Melanocyte of skin (primary cell): ENCODE results near the gene MINDY4.

- CAGE, long polyA plus RNA, 2 experiments = no peak in any of the 2 experiments
Measured at GRCh38 chr7:30157629-30158269, 23.0 kb downstream of the MTURN start.

GRCh38 chr7:30168891-30169688 lies 34.3 kb downstream of the MTURN start:
- CAGE, long polyA plus RNA, 2 experiments = no peak in any of the 2 experiments

DNA sequence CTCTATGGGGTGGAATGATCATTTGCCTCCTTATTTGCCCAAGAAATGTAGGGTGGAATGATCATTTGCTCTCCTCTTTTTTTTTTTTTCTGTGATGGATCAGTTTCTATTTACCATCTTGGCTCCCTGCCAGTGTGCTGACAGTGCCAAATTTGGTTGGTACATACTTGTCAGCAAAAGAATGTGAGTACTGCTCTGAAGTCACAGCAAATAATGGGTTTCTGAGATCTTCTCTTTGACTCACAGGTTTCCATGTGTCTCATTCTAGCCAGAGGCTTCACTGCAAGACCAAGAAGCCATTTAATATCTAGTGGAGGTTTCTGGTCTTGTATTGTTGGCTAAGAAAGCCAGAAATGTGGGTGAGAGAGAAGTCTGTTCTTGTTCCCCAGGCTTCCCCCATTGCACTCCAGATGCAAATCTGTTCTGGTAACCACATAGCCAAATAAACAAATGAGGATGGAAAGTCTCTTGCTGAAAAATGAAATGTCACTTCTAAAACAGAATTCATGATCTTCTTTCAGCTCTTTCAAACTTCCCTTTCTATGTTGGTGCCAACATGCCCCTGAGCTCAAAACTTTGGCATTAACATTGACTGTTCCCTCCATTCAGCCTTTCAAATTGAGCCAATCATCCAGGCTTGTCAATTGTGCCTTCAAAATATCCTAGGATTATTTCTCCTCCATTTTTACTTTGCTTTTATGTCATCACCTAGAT lies 45.3 kb upstream of the ZNRF2 start:
- CAGE, long polyA plus RNA, 2 experiments = no peak in any of the 2 experiments

GRCh38 chr7:30253085-30253702 lies 31.2 kb upstream of the ZNRF2 start:
- CAGE, long polyA plus RNA, 2 experiments = no peak in any of the 2 experiments

GRCh38 chr7:30294745-30295014 lies 10.3 kb downstream of the ZNRF2 start:
- CAGE, long polyA plus RNA, 2 experiments = no peak in any of the 2 experiments

- CAGE, long polyA plus RNA, 2 experiments = no peak in any of the 2 experiments
Measured at GRCh38 chr7:30336044-30336684, 51.8 kb downstream of the ZNRF2 start.

DNA sequence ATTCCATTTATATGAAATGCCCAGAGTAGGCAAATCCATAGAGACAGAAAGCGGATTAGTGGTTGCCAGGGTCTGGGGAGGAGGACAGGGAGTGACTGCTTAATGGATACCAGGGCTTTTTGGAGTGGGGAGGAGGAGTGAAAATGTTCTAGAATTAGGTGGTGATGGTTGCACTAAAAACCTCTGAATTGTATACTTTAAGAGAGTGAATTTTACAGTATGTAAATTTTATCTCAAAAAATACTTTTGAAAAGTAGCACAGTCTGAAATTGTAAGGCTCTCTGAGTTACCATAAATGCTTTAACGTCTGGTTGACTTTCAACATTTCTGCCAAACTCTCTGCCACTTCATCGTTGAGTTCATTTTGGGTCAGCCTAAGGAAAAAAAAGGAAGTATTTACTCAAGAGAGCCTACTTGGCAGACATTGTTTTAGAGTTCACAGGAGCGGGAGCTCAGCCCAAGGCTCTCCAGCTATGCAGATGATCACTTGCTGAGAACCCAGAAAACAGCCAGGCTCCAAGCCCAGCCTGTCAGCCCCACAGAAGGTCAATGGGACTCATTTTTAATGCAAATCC lies 45.7 kb downstream of the NOD1 start:
- CAGE, long polyA plus RNA, 2 experiments = no peak in any of the 2 experiments

- CAGE, long polyA plus RNA, 2 experiments = no peak in any of the 2 experiments
Measured at GRCh38 chr7:30470283-30470567, 8.4 kb downstream of the NOD1 start.

- CAGE, long polyA plus RNA, 2 experiments = no peak in any of the 2 experiments
Measured at GRCh38 chr7:30470568-30471673, 7.7 kb downstream of the NOD1 start.

- CAGE, long polyA plus RNA, 2 experiments = no peak in any of the 2 experiments
Measured at GRCh38 chr7:30509144-30509548, 4.5 kb upstream of the GGCT start.

GRCh38 chr7:30526170-30526709 lies 21.6 kb upstream of the GGCT start:
- CAGE, long polyA plus RNA, 2 experiments = no peak in any of the 2 experiments

- CAGE, long polyA plus RNA, 2 experiments = no peak in any of the 2 experiments
Measured at GRCh38 chr7:30593633-30594490, 816 bp upstream of the GARS1 start.

DNA sequence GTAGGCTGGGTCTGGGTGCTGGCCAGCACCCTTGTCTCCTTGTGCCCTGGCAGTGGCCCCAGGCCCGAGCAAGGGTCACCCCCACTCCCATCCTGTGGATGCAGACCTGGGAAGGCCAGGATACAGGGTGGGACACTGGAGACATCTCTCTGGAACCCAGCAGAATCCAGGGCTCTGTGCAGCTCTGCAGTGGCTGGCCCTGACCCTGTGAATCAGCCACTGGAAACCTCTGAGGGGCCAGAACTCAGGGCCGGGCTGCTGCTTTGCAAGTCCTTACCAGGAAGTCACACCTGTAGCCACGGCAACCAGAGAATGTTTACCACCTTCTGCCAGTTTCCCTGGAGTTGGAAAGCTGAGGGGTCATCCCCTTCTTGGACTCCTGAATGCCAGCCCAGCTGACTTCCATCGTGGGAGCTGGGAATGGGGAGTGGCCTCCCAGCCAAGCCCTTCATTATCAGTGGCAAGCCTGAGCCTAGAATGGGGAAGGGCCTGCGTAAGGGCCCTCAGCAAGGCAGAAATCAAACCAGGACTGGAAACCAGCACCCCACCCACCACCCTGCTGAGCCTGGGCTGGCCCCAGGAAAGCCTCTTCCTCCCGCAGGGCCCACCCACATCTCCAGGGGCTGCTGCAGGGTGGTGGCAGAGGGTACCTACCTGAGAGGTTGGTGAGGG lies 6.4 kb upstream of the CRHR2 start:
- CAGE, long polyA plus RNA, 2 experiments = no peak in any of the 2 experiments

DNA sequence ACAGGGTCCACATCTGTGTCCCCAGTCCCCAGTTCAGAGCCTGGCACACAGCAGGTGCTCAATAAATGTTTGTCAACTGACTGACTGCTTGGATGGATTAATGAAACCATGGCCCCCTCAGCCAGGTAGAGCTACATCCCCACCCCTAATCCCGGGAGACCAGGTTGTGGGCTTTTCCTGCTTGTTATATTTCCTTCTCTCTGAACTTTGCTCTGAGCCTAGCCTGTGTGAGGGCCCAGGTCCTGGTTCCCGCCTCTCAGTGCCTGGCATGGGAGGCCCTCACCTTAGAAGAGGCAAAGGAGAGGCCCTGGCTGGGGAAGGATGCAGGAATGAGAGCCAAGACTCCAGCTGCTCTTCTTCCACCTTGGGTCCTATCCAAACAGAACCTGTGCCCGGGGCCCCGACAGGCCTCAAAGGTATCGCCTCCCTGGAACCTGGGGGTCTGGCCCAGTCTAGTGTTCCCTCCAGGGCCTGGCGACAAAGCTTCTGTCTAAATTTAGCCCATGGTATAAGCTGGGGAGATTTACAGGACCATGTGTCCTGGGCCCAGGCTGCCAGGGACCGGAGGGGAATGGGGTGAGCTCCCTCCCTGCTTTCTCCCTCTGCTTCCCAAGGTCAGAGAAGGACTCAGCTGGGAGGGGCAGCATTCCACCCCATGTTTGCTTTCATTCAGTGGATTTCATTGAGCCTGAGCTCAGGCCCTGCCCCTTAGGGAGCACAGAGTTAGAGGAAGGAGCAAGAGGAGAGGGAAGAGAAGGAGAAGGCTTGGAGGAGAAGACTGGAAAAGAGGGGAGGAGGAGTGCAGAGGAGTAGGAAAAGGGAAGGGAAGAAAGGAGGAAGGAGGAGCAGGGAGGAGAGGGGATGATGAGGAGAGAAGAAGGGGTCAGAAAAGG lies 12.0 kb upstream of the CRHR2 start:
- CAGE, long polyA plus RNA, 2 experiments = no peak in any of the 2 experiments

GRCh38 chr7:30770895-30771593 lies at the start of gene MINDY4:
Gene MINDY4, plus strand, starts transcription at chr7:30771417.
- CAGE, long polyA plus RNA, 2 experiments = no peak in any of the 2 experiments

DNA sequence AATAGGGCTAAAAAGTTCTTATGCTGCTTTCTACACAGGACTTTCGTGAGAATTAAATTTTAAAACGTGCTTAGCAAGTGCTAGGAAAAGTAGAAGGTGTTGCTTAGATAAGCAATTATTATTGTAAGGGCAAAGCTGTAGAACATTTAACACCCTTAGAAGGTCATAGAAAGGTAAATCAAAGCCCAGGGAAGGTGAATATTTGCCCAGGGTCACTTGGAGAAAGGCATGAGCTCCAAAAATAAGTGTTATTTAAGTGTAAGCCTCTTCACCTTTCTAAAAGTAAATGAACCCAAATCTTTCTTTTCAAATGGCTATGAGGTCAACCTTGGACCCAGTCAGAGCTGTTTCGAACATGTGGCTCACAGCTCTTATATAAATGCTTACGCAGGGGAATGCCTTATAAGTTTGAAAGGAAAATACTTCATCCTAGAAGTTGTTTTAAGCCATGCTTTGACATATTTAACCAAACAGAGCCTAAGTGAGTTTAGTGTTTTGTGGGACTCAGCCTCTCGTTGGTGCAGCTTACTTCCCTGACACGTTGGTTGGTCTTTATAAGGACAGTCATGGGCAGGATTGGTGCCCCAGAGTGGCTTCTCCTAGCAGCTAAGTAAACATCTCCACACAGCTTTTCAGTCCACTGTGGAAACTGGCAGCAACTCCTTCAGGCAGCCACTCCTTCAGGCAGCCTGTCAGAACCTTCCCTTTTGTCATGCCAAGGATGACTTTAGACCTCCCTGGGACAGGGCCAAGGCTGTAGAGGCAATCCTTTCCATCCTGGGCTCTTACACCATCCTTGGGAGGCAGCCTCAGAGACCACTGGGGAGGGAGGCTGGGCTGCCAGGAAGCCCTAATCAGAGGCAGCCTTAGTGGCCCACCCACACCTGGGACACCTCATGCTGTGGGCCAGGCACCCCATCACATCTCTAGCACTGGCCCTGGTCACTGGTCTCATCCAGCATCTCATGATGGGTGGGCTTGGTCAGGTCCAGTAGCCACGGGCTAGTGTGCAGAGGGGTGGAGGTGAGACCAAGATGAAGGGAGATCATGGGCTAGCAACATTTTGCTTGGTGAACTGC lies 43.6 kb downstream of the MINDY4 start:
- CAGE, long polyA plus RNA, 2 experiments = no peak in any of the 2 experiments

DNA sequence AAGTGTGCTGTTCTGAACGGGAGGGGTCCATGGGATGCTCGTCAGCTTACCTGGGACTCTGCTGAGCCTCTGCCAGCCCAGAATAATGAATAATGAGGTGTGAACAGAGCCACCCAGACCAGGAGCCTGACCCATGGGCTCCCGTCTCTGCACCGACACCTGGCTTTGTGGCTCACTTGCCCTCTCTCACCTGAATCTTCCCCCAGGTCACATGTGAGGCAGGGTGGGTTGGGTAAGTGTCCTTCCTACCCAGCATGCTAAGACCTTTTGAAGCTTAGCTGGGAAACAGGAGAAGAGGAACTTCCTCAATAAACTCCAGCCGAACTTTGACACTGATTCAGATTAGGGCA lies 46.7 kb upstream of the AQP1 start:
- CAGE, long polyA plus RNA, 2 experiments = no peak in any of the 2 experiments

DNA sequence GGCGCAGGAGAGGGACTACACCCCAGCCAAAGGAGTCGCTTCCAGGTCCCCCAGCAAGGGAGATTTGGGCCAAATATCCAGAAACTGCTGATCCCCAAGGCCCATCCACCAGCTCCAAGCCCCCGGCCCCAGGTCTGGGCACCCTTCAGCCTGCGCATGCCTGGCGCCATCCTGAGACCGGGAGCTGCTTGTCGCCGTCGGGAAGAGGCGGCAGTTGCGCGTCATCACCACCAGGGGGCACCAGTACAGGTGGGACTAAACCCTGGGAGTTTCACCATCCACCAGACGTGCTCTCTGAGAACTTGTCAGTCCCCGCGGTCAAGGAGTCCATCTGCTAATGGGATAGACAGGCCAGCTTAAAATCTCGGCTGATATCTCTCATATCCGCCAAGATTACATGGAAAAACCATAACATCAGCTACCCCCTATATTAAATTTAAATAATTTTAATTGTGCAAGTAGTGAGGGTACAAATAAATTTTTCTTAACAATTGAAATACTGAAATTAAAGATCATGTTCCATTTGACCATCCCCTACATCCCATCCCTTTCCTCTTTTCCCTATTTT lies 25.0 kb upstream of the GHRHR start:
- CAGE, long polyA plus RNA, 2 experiments = no peak in any of the 2 experiments

DNA sequence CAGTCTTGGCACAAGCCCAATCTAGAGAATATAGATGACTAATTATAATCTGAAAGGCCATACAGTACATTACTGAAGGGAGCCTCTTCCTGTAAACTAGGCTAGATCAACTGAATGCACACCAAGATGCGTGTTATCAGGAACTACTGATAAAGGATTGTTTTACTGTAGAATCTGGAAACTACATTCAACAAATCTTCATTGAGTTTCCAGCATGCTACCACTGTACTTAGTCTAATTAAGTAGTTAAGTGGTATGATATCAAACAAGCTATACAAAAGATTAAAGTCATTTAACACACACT lies 1.3 kb upstream of the KBTBD2 start:
- CAGE, long polyA plus RNA, 2 experiments = no peak in any of the 2 experiments

GRCh38 chr7:32992943-32993209 lies 35.6 kb downstream of the FKBP9 start:
- CAGE, long polyA plus RNA, 2 experiments = no peak in any of the 2 experiments